ENCODE measurements around a stretch of chr10.

- PRO-cap, 3 experiments: no peak in any of the 3 experiments
- RAMPAGE, long total RNA, 2 experiments: no peak in any of the 2 experiments
- RRBS: no CpG with 5 or more reads among the region's 15 CpGs
Observed at GRCh38 chr10:79208998-79209720, 138.1 kb upstream of the PPIF start.

DNA sequence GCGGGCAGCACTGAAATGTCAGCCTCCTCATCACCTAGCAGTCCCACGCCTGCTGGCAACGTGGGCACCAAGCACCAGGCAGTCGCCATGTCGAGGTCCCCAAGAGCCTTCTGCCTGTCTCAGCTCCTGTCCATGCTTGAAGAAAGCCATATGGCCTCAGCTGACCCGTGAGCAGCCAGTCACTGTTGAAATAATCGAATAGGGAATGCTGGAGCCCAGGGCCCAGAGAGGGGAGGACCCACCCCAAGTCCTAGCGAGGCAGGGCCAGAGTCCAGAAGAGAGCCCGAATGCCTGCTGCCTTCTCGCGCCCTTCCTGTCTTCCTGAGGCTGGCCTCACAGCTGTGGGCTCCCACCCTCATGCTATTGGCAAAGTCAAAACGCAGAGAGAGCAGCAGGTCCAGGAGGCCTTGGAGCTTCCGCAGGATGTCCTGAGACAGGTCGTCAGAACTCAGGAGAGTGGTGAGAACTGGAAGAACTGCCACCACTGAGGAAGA is 125.6 kb upstream of the PPIF start:
- PRO-cap, 3 experiments: no peak in any of the 3 experiments
- RAMPAGE, long total RNA, 2 experiments: no peak in any of the 2 experiments
- RRBS: no CpG with 5 or more reads among the region's 14 CpGs

DNA sequence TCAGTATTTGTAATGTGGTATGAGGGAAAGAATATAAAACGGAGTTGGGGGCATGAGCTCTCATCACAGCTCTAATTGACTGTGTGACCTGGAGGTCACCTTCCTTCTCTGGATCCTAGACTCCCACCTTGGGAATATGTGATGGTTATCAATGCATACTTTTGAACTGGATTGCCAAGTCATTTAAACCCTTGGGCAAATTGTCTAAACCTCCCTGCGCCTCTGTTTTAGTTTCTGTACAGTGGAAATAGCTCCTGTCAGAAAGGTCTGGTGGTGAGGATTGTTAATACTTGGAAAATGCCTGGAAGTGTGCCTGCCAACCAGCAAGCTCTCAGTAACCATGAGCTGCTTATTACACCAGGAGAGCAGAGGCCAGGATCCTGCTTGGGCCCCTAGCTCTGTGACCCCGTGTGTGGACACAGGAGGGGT is 108.7 kb upstream of the PPIF start:
- PRO-cap, 3 experiments: no peak in any of the 3 experiments
- RAMPAGE, long total RNA, 2 experiments: no peak in any of the 2 experiments
- RRBS: no CpG with 5 or more reads among the region's 3 CpGs

- PRO-cap, 3 experiments: no peak in any of the 3 experiments
- RAMPAGE, long total RNA, 2 experiments: no peak in any of the 2 experiments
- RRBS: no CpG with 5 or more reads among the region's 30 CpGs
Observed at GRCh38 chr10:79239911-79240671, 107.2 kb upstream of the PPIF start.

DNA sequence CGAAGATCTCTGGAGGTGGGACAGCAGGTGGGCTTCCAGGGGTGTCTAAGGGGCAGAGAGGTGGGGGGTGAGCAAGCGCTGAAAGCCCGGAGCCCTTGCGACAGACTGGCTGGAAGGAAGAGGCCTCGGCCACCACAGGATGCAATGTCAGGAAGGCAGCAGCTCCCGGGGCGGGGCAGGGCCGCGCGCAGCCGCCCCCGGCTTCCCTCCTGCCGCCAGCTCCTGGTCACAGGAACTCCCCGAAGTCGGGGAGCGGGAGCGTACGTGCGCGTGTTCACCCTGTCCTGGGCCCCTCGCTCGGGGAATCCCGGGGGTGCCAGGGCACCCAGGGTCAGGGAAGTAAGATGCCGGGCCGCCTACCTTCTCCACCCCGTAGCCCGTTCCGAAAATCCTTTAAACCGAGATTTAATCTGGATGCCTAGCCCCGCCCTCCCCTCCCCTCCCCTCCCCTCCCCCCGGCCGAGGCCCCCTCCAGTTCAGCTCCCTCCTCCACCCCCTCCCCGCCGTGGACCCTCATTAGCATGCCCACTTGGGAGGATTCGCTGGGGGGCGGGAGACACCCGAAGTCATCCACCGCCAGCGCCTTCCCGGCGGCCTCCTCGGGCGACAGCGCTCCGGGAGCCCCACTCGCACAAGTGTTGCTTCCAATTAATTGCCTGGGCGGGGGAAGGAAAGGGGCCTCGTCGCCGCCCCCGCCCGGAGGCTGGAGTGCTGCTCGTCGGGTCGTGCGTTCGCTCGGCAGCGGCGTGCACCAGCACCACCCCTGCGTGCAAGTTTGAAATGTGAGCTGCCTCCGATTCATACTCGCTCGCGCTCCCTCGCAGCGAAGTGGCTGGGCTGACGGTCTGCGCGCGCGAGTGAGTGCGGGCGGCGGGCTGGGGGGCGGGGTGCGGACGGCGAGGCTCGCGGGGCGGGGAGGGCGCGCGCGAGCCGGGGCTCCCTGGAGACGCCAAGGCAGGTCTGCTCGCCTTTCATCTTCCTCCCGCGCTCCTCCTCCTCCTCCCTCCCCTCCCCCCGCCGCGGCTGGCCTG is 104.8 kb upstream of the PPIF start:
- PRO-cap, 3 experiments: peak in 3 of 3 experiments; most common plus-strand start position 943 of the sequence (in 3); most common minus-strand start position 830 of the sequence (in 3)
- RAMPAGE, long total RNA, 2 experiments: start-site peak on the plus strand in 2 of 2 experiments, centred at positions 543 to 795 of the sequence, 16 to 25 reads per replicate
- RRBS: 2% methylated on average over 25 of the region's 94 CpGs

DNA sequence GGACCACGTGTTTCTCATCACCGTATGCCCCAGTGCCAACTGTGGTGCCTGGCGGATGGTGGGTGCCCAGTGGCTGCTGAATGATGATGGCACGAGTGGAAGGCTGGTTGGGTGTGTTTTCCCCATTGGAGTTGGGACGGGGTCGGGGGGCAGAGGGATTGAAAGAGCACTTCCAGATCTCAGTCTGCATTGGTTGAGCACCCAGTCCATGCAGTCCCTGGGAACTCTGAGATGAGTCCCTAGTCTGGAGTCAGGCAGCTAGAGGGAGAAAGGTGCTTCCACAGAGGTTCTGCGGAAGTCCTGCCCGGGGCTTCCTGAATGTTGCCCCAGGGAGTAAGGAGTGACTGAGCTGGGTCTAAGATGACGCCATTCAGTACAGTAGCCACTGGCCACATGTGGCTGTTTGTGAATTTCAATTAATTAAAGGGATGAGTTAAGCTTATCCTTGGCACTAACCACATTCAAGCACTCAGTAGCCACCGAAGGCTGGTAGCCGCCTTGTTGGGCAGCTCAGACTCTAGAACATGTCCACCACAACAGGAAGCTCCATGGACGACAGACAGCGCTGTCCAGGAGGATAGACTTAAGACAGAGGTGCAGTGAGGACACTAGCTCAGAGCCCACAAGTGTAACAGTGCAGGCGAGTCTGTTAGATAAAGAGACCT is 101.8 kb upstream of the PPIF start:
- PRO-cap, 3 experiments: no peak in any of the 3 experiments
- RAMPAGE, long total RNA, 2 experiments: no peak in any of the 2 experiments
- RRBS: no CpG with 5 or more reads among the region's 14 CpGs

- PRO-cap, 3 experiments: no peak in any of the 3 experiments
- RAMPAGE, long total RNA, 2 experiments: no peak in any of the 2 experiments
- RRBS: no CpG with 5 or more reads among the region's 12 CpGs
Observed at GRCh38 chr10:79250681-79251223, 96.5 kb upstream of the PPIF start.

DNA sequence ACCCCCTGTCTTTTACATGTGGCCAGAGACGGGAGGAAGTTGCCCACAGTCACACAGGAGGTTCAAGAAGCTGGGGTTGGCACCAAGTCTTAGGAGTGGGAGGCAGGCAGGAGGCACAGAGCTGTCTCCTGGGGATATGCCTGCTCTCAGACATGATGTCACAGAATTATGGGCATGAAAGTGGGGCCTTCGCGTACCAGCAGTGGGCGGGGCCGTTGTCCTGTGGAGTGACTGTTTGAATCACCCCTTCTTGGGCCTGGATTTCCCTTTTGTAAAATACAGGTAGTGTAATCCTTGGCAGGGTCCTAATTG is 81.2 kb upstream of the PPIF start:
- PRO-cap, 3 experiments: no peak in any of the 3 experiments
- RAMPAGE, long total RNA, 2 experiments: no peak in any of the 2 experiments
- RRBS: no CpG with 5 or more reads among the region's 5 CpGs

DNA sequence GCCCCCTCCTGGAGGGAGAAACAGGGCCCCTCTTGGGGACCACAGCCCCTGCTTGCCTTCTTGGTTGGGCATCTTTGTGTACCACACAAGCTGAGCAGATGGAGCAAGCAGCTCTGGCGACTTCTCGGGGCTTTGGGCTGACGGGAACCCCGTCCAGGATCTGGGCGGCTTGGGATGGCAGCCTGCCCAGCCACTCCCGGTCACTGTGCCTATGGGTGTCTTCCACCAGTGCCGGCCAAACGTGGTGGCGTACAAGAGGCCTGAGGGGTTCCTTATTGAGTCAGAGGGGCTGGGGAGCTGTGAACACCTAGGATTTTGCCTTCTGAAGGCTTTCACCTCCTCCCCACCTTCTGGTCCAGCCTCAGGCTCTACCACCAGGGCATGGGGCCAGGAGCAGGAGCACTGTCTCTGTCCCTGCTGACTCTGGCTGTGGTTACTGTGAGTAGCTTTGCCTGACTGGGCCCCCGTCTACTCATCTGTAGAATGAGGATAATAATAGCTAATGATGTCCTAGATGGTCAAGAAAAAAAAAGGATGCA is 71.8 kb upstream of the PPIF start:
- PRO-cap, 3 experiments: no peak in any of the 3 experiments
- RAMPAGE, long total RNA, 2 experiments: no peak in any of the 2 experiments
- RRBS: no CpG with 5 or more reads among the region's 10 CpGs

DNA sequence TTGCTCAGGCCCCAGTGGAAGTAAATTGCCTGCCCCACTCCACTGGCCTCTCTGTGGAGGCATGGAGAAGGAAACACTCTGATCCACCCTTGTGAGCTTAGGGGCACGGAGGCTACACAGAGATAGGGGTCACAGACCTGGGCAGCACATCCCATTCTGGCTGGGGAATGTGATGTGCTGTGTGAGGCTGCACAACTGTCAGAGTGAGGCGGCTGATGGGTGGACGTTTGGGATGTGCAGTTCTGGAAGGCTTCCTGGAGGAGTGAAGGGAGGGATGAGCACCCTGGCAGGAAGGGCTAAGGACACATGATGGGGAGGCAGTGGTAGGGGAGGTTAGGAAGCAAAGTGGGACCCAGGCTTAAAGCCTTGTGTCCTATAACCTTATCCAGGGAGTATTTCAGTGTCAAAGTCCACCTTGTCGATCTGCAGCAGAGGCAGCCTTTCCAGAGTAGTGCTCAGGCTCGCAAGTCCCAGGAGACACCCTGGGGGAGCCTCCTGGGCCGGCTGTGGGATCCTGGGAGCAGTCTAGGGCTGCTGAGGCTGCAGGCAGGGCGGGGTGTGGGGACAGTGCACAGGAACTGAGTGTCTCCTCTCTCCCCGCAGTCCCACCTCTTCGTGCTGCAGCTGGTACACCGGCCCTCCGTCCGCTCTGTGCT is 45.6 kb upstream of the PPIF start:
- PRO-cap, 3 experiments: no peak in any of the 3 experiments
- RAMPAGE, long total RNA, 2 experiments: no peak in any of the 2 experiments
- RRBS: no CpG with 5 or more reads among the region's 12 CpGs

GRCh38 chr10:79352804-79353573 is 5.7 kb downstream of the PPIF start:
- PRO-cap, 3 experiments: no peak in any of the 3 experiments
- RAMPAGE, long total RNA, 2 experiments: no peak in any of the 2 experiments
- RRBS: no CpG with 5 or more reads among the region's 10 CpGs

DNA sequence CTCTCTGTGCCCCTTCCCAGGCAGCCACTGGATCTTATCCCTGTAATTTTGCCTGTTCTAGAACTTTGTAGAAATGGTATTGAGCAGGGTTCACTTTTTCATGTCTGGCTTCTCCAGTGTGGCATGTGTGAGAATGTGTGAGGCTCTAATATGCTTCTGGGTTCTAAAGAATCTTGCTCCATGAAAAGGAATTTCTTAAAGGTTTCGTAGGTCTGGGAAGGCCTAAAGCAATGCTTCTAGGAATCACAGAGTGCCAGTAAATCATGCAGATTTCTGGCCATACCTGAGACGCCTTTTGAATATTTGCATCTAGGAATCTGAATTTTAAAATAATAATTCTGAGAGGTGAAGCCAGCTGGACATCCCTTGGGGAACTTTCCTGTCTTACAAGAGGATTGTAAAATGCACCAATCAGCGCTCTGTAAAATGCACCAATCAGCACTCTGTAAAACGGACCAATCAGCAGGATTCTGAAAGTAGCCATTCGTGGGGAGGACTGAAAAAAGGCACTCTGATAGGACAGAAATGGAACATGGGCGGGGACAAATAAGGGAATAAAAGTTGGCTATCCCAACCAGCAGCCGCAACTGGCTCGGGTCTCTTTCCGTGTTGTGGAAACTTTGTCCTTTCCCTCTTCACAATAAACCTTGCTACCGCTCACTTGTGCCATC is 9.8 kb downstream of the PPIF start:
- PRO-cap, 3 experiments: peak in 2 of 3 experiments; most common plus-strand start position 584 of the sequence (in 1); most common minus-strand start position 372 of the sequence (in 1)
- RAMPAGE, long total RNA, 2 experiments: no peak in any of the 2 experiments
- RRBS: no CpG with 5 or more reads among the region's 10 CpGs

DNA sequence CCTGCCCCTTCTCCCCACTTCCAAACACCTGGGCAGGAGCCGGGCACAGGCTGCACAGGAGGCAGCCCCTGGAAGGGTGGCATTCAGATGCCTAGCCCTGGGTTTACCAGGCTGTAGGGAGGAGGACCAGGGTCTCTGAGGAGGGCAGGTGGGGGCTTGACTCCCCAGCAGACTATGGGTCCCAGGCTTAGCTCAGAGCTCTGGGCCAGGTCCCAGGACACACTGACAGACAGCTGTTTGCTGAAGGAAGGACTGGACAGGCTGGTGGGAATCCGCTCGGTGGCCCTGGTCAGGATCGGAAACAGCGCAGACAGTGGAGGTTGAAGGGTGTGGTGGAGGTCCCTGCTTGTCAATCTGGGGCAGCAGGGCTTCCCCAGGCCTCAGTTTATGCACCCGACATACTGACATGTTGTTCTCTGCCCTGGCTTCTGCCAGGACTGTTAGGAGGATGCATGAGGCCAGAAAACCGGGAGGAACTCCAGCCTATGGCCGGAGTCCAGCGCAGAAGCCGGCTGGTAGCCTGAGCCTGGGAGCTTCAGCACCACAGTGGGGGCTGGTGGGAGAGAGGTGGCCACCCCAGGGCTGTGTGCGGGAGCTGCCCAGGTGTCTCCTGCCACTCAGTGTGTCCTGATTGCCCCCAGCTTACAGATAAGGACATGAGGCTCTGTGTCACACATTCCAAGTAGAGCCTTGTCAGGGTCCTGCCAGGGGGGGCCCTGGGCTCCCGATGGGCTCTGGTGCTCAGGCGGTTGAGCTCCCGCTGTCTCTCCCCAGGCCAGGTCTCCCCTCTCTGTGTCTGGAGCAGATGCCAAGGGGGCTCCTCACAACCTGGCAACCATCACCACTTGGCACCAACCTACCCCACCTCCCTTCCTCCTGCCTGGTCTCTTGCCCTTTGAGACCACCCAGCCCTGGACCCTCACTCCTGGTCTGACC is 32.2 kb downstream of the PPIF start:
- PRO-cap, 3 experiments: no peak in any of the 3 experiments
- RAMPAGE, long total RNA, 2 experiments: no peak in any of the 2 experiments
- RRBS: no CpG with 5 or more reads among the region's 14 CpGs

GRCh38 chr10:79431861-79432456 is 13.5 kb downstream of the ZCCHC24 start:
- PRO-cap, 3 experiments: no peak in any of the 3 experiments
- RAMPAGE, long total RNA, 2 experiments: no peak in any of the 2 experiments
- RRBS: no CpG with 5 or more reads among the region's 7 CpGs

- PRO-cap, 3 experiments: no peak in any of the 3 experiments
- RAMPAGE, long total RNA, 2 experiments: no peak in any of the 2 experiments
- RRBS: no CpG with 5 or more reads among the region's 6 CpGs
Observed at GRCh38 chr10:79454180-79454692, 8.8 kb upstream of the ZCCHC24 start.

DNA sequence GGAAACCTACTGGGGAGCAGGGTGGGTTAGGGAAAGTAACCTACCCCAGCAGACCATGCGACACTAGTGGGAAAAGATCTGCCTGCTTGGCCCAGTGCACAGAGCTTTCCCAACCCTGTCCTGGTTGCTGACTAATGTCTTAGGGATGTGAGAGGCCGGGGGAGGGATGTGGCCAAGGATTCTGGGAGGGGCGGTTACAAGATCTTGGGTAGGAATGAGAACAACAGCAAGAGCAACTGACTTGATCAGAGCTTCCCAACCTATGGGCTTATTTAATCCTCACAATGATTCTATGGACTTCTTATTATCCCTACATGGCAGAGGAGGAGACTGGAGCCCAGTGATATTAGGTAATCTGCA is 24.0 kb upstream of the EIF5AL1 start:
- PRO-cap, 3 experiments: no peak in any of the 3 experiments
- RAMPAGE, long total RNA, 2 experiments: no peak in any of the 2 experiments
- RRBS: no CpG with 5 or more reads among the region's 3 CpGs

DNA sequence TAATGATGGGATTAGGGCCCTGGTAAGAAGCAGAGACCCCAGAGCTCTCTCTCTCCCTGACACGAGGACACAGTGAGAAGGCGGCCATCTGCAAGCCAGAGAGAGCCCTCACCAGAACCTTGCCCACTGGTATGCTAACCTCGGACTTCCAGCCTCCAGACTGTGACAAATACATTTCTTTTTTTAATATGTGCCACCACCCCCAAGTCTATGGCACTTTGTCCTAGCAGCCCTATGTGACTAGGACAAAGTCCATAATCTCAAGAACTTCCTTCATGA is 11.7 kb downstream of the NUTM2B start:
- PRO-cap, 3 experiments: no peak in any of the 3 experiments
- RAMPAGE, long total RNA, 2 experiments: no peak in any of the 2 experiments
- RRBS: no CpG with 5 or more reads among the region's 3 CpGs

DNA sequence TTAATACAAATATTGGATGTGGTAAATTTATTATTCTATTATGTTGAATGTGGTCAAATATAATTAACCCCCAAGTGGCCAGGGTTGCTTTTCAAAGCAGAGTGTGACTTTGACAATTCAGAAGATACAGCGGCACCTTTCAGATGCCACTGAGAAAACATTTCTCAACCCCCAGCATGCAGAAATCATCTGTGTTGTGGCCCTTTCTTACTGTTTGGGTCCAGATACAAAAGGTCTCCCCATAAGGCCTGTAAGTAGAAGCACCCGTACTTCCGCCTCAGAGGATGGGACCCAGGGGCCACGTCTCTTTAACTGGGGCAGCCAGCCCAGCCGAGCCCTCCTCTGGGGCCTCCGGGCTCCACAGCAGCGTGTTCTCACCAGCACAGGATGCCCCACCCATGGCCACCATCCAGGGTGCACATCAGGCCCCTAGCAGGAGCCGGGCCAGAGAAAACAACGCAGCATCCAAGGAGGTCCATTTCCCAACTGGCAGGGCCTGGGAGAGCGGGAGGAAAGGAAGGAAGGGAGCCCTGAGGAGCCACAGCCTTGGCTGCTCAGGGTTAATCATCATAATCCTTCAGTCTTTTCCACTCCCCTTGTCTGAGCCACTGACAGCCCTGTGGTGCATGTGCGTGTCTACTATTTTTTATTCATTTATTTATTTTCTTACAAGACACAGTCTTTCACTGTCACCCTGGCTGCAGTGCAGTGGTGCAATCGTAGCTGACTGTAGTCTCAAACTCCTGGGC is 3.5 kb downstream of the PLAC9 start:
- PRO-cap, 3 experiments: peak in 2 of 3 experiments; most common plus-strand start position 507 of the sequence (in 1); most common minus-strand start position 286 of the sequence (in 2)
- RAMPAGE, long total RNA, 2 experiments: no peak in any of the 2 experiments
- RRBS: 66% methylated on average over 3 of the region's 12 CpGs

- PRO-cap, 3 experiments: no peak in any of the 3 experiments
- RAMPAGE, long total RNA, 2 experiments: no peak in any of the 2 experiments
- RRBS: no CpG with 5 or more reads among the region's 4 CpGs
Observed at GRCh38 chr10:80147789-80148315, 15.3 kb downstream of the PLAC9 start.

DNA sequence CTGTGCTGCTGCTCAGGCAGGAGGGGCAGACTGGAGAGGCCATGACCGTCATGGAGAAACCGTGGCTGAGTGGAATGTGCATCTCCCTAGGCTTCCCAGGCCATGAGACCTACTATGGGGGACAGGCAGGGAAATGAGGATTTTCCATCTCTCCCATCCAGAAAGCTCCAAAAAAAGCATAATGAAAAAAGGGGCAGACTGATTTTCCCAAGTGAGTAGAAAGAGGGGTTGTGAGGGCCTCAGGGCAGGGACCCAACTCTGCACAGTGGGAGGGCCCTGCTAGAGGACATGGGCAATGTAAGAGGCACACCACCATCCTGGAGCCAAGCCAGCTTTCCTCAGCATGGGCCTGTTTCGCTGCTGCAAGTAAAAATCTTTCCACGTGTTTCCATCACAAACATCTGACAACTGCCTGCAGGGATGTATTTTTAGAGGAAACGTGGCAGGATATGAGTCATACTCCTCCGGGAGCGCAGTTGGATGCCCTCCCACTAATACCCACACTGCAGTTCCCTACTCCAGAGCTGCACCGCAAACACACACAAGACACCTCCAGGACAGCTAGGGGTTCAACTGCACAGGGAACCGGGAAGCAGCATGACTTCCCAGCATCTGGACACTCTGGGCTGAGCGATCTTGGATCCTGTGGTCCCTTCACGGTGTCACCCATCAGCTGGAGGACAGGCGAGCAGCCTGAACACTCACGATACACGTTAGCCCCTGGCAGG is 26.0 kb downstream of the PLAC9 start:
- PRO-cap, 3 experiments: peak in 3 of 3 experiments; most common plus-strand start position 508 of the sequence (in 3); most common minus-strand start position 403 of the sequence (in 1)
- RAMPAGE, long total RNA, 2 experiments: no peak in any of the 2 experiments
- RRBS: 33% methylated on average over 3 of the region's 14 CpGs